Parietal lobe (tissue), 2 donors: ENCODE measurements around the genes H2AZ1 and MANBA.

- RAMPAGE, long total RNA, result no peak
Observed at GRCh38 chr4:94505545-94505979, 53.8 kb downstream of the PDLIM5 start.

GRCh38 chr4:94995448-94996458 lies 238.0 kb downstream of the BMPR1B start:
- RAMPAGE, long total RNA, result no peak

DNA sequence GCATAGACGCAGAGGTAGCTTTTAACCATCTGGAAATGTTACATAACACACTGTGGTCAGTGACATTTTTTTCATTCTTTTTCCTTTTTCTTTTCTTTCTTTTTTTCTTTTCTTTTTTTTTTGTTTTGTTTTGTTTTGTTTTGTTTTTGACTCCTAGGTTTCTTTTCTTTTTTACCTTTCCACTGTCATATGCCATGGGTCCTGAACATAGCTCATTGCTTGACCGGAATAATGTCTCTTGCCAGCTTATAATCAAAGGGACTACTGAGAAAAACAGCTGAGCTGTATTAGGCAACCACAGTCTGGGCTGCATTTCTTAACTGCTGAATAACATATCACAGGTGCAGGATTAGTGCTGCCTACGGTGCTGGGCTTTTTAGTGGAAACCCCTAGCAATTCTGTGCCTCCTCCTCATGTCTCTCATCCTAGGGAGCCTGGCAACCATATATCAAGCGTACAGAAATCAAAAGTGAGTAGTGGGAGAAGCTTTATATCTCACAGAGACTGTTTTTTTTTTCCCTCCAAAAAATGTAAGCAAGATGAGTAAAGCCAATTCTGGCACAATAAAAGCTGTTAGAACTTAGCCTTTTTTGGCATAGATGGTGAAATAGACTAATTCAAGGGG lies 333.5 kb downstream of the BMPR1B start:
- RAMPAGE, long total RNA, result no peak

GRCh38 chr4:95105789-95106366 lies 348.1 kb downstream of the BMPR1B start:
- RAMPAGE, long total RNA, result no peak

DNA sequence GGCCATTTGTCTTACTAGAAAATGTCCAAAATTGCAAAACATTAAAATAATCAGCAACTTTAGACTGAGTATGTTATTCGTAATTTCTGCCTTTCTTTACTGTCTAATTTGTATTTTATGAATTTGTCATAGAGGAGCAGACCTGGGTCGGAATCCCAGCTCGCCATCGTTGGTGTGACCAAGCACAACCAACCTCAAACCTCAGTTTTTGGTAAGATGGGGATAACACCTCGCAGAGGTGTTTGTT lies 785 bp downstream of the ADH5 start:
- RAMPAGE, long total RNA, result no peak

DNA sequence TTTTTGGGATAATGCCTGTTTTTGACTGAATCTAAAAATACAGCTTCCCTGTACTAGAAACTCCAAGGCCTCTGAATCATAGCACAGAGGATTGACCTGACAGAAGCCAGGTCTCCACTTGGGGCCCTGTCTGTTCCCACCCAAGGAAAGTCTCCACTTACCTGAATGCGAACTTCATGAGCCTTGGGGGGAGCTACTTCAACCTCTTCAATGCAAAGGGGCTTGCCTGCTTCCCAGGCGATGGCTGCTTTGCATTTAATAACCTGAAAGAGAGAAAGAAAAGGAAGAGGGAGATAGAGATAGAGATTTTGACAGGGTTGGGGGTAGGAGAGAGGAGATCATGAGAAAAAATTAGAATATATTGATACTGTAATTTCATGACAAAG lies 1.6 kb downstream of the ADH4 start:
- RAMPAGE, long total RNA, result no peak

- RAMPAGE, long total RNA, result no peak
Observed at GRCh38 chr4:99307711-99308210, 13.4 kb downstream of the ADH1B start.

DNA sequence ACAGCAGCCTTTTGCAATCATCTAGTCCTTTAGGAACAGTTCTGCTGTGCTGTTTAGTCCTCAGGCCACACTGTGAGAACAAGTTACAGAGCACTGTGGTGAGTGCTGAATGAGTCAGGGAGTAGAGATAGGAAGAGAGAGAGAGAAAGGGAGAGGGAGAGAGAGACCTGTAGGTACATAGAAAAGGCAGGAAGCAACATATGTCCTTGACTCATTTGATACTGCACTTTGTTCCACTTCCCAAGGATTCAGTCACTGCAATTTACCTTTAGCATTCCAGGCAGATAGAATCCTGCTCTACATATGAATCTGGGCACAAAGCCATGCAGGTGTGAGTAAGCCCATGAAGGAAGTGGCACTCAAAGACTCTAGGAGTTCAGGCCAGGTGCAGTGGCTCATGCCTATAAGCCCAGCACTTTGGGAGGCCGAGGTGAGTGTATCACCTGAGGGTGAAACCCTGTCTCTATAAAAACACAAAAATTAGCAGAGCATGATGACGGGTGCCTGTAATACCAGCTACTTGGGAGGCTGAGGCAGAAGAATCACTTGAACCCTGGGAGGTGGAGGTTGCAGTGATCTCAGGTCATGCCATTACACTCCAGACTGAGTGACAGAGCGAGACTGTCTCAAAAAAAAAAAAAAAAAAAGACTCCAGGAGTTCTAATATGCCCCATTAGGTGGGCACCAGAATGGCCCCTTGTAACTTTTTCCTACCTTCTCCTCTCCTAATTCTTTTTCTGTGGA lies 900 bp upstream of the DAPP1 start:
- RAMPAGE, long total RNA, result no peak

- RAMPAGE, long total RNA, result no peak
Observed at GRCh38 chr4:99950173-99950409, at the start of gene H2AZ1. Gene H2AZ1, minus strand, starts transcription at chr4:99950275.

- RAMPAGE, long total RNA, result no peak
Observed at GRCh38 chr4:100895445-100896040, 377.7 kb upstream of the EMCN start.

- RAMPAGE, long total RNA, result no peak
Observed at GRCh38 chr4:101279412-101279914, 67.9 kb downstream of the PPP3CA start.

- RAMPAGE, long total RNA, result no peak
Observed at GRCh38 chr4:102546003-102546932, 45.1 kb downstream of the NFKB1 start.

DNA sequence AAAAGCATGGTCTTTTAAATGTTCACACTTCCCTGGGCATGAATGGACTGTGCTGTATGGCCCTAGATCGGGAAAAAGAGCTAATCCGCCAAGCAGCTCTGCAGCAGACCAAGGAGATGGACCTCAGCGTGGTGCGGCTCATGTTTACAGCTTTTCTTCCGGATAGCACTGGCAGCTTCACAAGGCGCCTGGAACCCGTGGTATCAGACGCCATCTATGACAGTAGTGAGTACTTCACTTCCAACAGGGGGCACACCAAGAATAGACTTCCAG lies 77.6 kb downstream of the NFKB1 start:
- RAMPAGE, long total RNA, result no peak

DNA sequence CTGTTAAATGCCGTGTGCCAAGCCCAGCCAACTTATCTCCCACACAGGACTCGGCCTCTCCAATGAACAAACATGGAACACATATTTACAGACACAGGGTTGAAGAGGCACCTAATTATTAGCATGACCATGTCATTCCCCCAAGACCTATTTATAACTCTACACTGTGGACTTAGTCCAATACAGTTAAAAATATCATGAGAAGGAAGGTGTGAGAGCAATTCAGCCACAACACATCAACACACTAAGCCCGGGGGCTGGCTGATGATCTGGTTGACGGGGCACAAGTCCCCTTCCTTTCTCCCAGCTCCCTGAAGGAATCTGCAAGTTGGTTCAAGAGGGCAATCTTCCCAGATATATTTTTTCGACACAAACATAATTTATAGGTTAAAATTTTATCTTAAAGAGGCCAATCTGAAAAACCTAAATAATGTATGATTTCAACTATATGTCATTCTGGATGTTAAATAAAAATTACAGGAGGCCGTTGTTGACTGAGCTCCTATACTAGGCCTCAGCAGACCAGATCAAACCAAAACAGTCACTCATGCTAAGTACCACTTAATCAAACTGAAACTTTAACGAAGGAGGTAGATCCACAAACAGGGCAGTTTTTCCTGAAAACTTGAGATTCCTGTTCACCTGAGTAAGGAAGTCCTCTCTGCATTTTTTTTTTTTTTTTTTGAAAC lies 27.9 kb downstream of the MANBA start:
- RAMPAGE, long total RNA, result no peak

DNA sequence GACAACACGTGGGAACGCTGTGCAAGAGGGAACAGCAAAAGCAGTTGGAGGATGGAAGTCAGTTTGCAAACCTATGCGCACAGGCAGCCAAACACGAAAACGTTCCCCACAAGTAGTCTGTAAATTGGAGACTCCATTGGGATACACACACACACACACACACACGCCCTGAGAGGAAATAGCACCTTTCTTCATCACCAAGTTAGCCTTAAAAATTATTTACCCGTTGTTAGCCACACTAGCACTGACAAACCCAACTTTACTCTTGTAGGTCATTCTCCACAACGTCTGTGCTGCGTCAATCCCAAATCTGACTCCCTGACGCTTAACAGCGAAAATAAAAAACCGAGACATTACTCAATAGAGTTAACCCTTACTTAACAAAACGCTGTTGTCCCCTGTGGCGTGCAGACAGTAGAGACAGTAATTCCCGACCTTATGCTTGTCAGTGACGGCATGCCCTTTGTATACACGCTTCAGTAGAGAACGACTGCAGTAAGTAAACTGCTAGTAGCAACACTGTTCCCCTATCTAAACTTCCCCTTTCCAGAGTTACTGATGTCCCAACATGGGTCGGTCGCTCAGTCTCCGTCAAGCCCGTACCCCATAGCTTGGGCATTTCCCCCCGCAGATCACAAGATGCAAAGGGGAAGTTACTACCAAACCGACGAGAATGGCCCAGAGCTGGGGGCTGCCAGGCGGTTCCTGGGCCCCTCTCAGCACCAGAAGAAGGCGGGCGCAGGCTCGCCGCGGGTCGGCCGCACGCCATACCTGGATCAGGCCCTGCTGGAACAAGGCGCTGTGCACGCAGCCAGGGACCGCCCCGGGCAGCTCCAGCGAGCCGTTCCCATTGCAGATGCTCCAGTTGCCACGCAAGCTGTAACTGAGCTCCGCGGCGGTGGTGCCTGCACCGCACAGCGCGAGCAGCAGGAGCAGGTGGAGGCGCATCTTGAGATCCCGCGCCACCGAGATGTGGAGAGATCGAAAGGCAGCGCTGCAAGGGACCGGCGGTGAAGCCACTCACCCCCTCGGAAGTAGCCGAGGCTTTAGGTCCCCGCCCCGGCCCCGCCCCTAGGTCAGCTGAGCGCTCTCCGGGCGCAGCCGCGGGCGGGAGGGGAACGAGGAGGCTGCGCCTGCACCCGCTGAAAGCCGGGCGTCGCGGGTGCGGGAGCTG lies at the start of gene MANBA:
TSS of gene MANBA (minus strand) at position 1,022 of the 1,174 bp plus-strand sequence.
- RAMPAGE, long total RNA, result no peak

GRCh38 chr4:102828883-102829615 lies 1.7 kb upstream of the UBE2D3 start:
- RAMPAGE, long total RNA, result no peak

- RAMPAGE, long total RNA, result no peak
Observed at GRCh38 chr4:103074726-103075173, 1.8 kb downstream of the SLC9B2 start.

DNA sequence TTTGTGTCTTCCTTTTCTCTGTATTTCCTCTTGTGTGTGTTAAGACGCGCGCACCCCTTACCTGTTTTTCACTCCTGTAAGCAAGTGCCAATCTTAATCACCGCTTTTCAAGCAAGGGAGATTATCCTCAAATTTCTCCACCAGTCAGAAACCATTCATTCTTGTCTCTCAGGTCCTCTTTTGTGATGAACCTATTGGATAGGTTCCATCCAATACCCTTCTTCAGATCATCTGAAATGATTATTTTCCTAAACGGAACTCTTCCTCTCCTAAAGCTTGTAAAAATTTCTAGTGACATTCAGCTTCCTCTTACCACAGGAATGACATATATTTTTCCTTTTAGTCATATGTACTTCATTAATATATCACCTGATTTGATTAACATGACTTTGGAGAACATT lies 526 bp upstream of the SLC9B2 start:
- RAMPAGE, long total RNA, result no peak

DNA sequence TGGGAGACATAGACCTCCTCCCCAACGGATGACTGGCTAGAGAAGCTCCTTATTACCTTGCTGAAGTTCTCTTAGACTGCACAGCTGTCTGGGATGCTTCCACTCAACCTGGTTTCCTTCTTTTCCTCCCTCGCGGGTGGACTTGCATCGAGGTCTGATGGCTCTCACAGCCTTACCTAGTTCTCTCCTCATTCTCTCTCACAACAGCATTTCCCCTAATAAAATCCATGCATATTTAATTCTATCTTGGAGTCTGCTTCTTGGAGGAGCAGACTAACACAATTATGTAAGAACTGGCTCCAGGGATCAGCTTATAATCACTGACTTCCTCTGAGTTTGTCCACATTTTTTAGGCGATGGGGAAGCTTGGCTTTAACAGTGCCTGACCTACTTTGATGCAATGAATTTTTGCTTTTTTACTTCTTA lies 1.0 kb downstream of the BDH2 start:
- RAMPAGE, long total RNA, result no peak

DNA sequence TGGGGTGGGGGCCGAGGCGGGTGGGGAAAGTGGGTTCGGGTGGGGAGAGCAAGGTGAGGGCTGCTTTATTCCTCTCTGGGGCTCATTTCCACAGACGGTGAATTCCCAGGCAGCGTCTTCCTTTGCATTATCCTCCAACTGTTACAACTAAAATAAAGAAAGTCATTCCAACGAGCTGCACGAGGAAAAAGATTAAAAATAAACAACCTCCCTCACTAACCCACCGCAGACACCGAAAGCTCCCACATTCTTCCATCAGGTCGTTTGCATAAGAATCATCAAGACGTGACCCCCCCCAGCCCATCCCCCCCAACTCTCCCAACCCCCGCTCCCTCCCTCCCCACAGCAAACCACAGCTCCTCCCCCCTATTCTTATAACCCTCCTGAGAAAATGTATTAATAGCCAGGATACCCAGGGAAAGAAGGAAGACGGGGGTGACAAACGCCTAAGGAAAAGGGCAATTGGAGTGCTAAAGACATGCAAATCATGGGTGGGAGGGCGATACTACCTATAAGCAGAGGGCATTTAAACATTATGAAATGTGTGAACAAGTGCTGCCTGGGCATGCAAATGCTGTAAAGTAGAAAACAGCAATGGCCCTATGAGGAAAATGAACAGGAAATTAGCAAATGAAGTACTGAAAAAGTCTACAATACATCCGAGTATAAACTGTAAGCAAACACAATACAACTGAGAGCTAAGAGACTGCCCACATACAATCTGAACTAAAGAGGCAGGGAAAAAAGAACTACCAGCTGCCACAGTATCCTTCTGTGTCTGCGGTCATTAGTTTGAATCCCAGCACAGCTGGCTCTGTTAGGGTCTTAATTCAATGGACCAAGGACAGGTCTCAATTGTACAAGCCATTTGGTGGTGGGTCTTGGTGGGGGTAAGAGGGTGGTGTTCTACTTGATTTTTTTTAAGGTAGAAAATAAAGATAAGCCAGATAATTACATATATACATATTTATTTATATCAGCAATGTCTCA lies 2.5 kb downstream of the CXXC4 start:
- RAMPAGE, long total RNA, result no peak